Cerebral cortex (tissue), 2 donors: ENCODE measurements around the gene GPD2.

DNA sequence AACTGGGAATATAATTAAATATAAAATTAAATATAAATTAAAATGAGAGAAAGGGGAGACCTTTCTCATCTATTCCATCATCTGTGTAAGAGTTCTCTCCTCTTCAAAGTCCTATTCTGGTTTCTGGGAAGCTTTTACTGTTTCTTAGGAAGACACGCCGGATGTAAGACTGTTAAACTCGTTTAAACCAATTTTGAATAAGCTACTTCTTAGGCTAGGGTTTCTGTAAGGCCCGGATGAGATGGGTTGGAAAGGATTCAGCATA lies 2.7 kb upstream of the NR4A2 start:
- PRO-cap, 2 experiments, result peak in 1 of 2 experiments; most common minus-strand start position 118 of the sequence (in 1)

- PRO-cap, 2 experiments, result peak in 1 of 2 experiments; most common plus-strand start chr2:156436427 (in 1); most common minus-strand start chr2:156436266 (in 1)
Measured at GRCh38 chr2:156436042-156436735, at the start of gene GPD2. Gene GPD2, plus strand, starts transcription at chr2:156436379.

DNA sequence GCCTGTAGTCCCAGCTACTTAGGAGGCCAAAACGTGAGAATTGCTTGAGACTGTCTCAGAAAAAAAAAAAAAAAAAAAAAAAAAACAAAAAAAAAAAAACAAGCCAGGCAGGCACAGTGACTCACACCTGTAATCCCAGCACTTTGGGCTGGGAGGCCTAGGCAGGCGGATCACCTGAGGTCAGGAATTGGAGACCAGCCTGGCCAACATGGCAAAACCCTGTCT lies 3.2 kb downstream of the GPD2 start:
- PRO-cap, 2 experiments, result no peak in any of the 2 experiments

DNA sequence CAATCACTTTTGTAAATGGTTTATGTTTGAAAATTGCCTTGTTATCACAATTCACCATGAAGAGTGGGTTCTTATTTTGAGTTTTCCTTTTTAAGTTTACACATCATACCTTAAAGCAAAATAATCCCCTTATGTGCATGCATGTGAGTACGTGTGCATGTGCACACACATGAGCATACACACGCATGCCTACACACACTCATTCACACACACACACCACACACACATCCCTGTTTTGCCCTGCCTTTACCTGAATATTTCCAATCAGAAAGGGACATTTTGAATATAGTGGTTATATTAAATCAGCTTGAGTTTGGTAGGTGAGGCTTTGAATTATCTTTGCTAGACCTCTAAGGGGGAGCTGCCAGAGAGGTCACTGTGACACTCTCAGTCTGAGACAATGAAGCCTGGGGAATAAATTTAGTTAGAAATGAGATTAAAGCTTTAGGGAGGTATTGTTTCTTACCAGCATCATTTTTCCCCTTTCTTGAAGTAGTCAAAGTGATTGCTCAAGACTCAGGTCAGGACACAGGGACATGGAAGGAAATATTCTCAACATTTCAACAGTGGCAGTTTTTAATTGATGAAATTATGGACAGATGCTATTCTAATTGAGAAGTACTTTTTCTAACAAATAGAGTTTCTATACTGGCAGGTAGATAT lies 108.9 kb downstream of the GPD2 start:
- PRO-cap, 2 experiments, result no peak in any of the 2 experiments

GRCh38 chr2:157260959-157261912 lies 3.7 kb downstream of the GALNT5 start:
- PRO-cap, 2 experiments, result no peak in any of the 2 experiments

DNA sequence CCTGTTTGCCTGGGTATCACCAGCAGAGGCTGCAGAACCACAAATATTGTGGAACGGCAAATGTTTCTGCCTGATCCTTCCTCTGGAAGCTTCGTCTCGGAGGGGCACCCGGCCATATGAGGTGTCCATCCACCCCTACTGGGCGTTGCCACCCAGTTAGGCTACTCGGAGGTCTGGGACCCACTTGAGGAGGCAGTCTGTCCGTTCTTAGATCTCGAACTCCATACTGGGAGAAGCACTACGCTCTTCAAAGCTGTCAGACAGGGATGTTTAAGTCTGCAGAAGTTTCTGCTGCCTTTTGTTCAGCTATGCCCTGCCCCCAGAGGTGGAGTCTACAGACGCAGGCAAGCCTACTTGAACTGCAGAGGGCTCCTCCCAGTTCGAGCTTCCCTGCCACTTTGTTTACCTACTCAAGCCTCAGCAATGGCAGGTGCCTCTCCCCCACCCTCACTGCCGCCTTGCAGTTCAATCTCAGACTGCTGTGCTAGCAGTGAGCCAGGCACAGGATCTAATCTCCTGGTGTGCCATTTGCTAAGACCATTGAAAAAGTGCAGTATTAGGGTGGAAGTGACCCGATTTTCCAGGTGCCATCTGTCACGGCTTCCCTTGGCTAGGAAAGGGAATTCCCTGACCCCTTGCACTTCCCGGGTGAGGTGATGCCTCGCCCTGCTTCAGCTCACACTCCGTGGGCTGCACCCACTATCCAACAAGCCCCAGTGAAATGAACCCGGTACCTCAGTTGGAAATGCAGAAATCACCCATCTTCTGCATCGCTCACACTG lies 40.8 kb downstream of the CYTIP start:
- PRO-cap, 2 experiments, result no peak in any of the 2 experiments

DNA sequence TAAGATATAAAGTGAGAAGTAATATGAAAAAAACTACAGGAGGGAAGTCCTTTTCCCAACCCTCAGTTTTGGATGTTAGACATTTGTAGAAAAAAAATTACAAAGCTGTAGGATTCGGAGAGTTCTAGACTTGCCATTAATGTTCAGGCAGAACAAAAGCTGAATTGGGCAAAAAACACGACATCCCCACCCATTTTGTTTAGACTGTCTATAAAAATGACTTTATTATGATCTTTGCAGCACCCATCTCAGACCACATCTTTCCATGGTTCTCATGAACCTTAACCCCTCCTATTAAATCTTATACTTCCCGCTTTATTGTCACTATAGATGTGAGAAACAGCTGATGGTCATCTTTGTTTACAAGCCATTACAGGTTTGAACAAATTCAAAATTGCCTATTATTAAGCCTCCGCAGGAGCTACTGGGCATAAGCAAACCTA lies 29.0 kb downstream of the CYTIP start:
- PRO-cap, 2 experiments, result no peak in any of the 2 experiments

DNA sequence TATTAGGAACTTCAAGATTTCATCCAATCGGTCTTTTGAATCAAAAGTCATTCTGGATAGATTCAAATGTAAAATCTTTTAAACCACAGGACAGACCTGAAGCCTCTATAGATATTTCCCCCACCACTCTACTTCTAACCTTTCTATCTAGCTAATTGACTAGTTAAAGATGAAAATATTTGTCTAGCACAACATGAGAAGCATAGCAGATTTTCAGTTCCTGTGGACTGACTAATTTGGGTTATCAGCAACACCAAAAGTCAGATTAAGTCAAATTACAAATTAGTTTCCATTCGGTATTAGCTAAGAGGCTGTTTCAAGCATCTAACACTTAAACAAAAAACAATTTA lies 5.0 kb downstream of the CYTIP start:
- PRO-cap, 2 experiments, result no peak in any of the 2 experiments

DNA sequence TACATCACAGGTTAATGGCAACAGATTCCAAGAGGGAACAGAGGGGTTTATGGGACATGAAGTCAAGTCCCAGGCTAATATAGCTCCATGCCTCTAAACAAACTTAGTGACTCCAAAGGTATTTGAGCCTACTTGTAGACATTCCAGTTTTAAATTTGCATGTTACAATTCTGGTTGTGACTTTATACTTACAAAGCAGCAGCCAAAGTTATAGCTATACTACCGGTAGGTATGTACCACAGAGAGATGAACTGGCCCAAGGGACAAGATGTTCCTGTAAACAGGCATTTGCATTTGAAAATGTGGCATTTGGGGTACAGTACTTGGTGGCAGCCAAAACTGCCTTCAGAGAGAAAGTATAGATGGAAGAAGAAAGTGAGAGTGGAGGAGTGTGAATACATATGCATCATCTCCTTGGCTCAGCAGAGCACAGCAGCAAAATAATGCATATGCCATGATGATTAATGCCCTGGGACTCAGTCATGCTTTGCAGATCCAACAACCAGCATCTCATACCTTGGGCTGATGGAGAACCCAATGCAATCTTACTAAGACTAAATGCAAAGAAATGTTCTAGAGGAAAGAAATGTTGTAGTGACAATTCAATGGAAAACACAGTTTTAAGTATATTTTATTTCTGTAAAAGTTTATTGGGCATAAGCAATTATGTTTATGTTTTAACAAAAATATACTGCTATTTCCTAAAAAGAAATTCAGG lies 29.6 kb upstream of the CYTIP start:
- PRO-cap, 2 experiments, result peak in 1 of 2 experiments; most common plus-strand start position 513 of the sequence (in 1)

- PRO-cap, 2 experiments, result peak in 1 of 2 experiments; most common minus-strand start chr2:157480873 (in 1)
Measured at GRCh38 chr2:157480654-157481081, 36.8 kb upstream of the CYTIP start.

- PRO-cap, 2 experiments, result no peak in any of the 2 experiments
Measured at GRCh38 chr2:157515266-157515860, 71.5 kb upstream of the CYTIP start.

DNA sequence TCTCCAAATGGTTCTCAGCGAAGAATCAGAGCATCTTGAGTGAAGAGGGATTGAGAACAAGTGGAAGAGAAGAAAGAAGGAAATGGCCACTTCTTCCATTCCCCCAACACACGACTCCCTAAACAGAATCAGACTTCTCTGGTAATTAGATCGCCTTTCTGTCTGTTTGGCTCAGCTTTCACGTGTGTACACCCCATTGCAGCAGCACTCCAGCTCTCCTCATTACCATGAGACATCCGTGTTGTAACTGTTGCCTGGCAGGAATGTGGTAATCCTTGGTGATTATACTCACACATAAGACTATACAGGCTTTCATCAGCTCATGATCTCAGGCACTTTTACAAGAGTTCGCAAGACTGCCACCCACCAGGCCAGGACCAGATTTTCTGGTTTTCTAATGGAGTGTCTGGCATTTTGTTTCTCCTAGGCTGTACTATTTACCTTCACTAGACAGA lies 50.3 kb downstream of the ACVR1 start:
- PRO-cap, 2 experiments, result no peak in any of the 2 experiments

- PRO-cap, 2 experiments, result no peak in any of the 2 experiments
Measured at GRCh38 chr2:157853602-157854170, 22.4 kb downstream of the ACVR1 start.

- PRO-cap, 2 experiments, result no peak in any of the 2 experiments
Measured at GRCh38 chr2:157873812-157874582, 2.1 kb downstream of the ACVR1 start.

- PRO-cap, 2 experiments, result no peak in any of the 2 experiments
Measured at GRCh38 chr2:158063249-158063572, 38.5 kb upstream of the UPP2 start.

GRCh38 chr2:158673556-158674162 lies 121.5 kb upstream of the DAPL1 start:
- PRO-cap, 2 experiments, result no peak in any of the 2 experiments

- PRO-cap, 2 experiments, result no peak in any of the 2 experiments
Measured at GRCh38 chr2:158680389-158681122, 114.6 kb upstream of the DAPL1 start.

- PRO-cap, 2 experiments, result no peak in any of the 2 experiments
Measured at GRCh38 chr2:158724769-158725401, 70.2 kb upstream of the DAPL1 start.

GRCh38 chr2:159042025-159042667 lies 73.7 kb downstream of the TANC1 start:
- PRO-cap, 2 experiments, result no peak in any of the 2 experiments

DNA sequence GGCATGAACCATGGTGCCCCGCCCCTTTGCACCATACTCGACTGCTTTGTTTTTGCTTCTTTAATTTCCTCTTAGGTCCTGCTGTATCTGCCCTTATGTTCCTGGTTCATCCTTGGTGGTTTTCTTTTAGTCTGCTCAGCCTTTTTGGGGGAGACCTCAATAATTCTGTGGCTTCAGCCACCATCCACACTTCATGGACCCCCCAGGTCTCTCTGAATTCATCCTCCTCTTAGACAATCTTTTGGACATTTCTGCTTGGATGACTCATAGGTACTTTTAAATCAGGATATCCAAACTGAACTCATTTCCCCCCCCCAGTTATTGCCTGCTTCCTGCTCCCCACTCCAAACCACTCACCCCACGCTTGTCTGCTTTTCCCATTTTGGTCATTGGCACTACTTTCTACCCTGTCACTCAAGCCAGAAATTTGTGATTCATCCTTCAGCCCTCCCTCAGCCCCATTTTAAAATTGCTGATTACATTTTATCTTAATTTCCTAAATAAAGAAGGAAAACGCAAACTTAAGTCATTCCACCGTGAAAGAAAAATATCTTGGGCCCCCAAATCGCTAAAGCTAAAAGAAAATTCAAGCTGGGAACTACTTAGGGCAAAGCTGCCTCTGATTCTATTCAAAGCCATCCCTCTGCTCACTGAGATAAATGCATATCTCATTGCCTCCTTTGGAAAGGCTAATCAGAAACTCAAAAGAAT lies 78.6 kb downstream of the TANC1 start:
- PRO-cap, 2 experiments, result no peak in any of the 2 experiments